Trachea (tissue), 1 donor: ENCODE results near the gene UCHL1.

DNA sequence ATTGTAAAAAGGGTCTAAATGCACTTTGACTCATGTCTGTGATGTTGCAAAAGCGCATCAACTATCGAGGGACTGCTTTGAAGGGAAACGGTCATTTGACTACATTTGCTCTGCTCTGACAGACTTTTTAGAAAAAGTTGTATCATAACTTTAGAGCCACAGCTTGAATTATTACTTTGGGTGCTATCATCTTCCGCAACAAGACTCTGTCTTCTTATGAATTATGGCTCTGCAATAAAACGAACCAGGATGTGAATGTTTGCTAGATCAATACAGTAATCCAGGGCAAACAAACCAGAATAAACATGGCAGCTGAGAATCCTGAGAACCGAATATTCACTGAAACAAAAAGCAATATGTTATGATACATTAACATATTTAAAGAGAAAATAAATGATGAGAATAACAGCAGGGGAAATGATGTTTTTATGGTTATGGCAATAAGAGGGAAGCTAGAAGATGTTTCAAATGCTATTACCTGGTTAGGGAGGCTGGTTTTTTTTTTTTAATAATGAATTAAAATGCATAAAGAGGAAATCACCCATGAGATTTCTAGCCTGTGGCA, 5.3 kb upstream of the RHOH start:
- PRO-cap, result unidirectional peak, minus-strand start at position 208 of the sequence

DNA sequence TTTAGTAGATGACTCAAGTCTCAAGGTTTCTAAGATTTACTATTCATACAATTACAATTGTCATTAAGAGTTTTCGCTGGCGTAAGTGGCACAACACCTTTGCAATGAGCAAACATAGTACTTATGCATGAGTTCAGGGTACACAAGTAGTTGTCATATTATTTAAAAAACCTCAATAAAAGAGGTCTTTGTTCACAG, 4.5 kb upstream of the RHOH start:
- PRO-cap, result no peak

- PRO-cap, result no peak
These were observed 1.1 kb downstream of the RHOH start for GRCh38 chr4:40197500-40198794.

- PRO-cap, result no peak
These were observed 3.4 kb downstream of the RHOH start for GRCh38 chr4:40199892-40200938.

GRCh38 chr4:40212398-40213208, 15.8 kb downstream of the RHOH start:
- PRO-cap, result no peak

GRCh38 chr4:40240939-40241421, 44.1 kb downstream of the RHOH start:
- PRO-cap, result no peak

GRCh38 chr4:40308900-40310087, 25.8 kb upstream of the CHRNA9 start:
- PRO-cap, result no peak

DNA sequence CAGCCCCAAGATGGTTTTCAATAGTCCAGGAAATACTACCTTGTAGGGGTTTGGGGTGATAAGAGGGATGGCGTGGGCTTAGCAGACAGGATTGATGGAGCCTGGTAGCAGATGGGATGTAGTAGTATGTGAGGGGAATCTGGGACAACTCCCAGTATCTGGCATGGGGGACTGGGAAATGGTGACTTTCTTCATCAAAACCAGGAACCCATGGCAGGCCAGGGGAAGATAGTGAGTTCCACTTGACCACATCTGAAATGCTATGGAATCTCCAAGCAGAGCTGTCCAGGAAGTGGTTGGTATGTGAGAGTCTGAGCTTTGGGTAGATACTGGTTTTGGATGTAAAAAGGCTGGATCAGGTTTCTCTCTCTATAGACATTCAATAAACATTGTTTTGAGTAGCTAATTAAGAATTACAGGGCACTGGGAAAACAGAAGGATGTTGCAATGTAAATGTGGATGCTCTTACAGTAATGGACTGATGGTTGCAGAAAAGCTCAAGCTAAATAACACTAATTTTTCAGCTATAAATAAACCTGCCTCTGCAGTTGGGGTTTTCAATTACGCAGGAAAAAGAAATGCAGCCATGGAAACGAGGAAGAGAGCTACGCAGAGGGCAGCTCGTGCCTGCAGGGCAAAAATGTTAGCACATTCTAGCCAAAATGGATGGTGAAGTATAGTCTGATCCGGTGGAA, 13.5 kb upstream of the CHRNA9 start:
- PRO-cap, result bidirectional peak, plus-strand start at position 587 of the sequence, minus-strand start at position 480 of the sequence

DNA sequence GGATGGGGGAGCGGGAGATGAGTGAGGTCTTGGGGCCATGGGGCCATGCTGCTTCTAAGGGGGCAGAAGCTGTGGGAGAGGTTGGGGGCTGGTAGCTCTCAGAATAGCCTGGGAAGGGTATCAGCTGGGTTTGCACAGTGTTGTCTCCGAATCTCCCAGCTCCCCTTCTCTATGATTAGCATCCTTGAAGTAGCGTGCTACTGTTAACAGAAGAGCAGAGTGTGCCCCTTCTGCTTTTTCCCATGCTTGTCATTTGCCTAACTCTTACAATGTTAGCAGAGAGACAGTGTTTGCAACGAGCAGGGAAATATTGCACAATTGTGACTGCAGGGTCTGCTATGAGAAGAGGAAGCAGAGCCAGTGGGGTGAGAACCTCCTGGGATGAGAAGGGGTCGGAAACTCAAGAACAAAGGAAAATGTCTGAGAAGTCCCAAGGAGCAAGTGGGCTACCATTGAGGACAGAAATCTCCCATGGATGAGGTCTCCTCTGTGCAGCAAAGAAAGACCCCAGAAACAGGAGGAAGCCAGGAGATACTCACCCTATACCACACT, 7.8 kb upstream of the CHRNA9 start:
- PRO-cap, result no peak

DNA sequence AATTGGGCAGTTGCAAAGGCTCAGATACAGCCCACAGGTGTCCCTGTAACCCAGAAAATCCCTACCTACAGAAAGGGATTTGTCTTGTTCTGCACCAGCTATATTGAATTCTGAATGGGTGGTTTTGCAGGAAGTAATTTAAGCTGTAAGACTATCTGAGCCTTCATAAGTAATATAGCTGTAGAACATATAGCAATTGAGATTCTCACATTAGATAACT, 34.6 kb downstream of the CHRNA9 start:
- PRO-cap, result no peak

DNA sequence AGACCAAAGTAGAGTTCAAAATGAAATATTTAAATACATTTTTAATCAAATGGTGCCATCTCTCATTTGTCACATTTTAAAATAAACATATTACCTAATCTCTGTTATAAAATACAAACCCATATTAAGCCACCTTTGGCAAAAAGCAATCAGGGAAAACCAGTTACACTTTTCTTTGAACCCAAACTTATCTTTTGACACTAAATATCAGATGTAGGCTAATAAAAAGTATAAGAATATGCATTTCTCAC, 139.4 kb downstream of the CHRNA9 start:
- PRO-cap, result no peak

DNA sequence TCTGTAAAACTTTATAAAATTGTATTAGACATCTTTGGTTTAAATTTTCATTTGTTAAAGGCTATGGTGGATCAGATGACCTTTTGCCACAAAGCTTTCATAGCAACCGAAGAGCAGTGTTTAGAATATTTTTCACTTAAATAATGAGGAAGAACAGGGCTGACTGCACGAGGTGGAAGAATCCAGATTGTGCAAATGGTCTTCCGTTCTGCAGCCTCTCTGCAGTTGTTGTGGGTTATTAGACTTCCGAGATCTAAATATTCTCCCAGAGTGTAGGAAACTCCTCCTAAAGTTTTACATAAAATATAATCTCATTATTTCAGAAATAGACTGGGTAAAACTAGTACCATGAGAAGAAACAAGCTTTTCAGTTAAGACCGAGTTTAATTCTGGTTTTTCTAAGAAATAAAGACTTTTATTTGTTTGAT, 55.7 kb downstream of the RBM47 start:
- PRO-cap, result no peak

DNA sequence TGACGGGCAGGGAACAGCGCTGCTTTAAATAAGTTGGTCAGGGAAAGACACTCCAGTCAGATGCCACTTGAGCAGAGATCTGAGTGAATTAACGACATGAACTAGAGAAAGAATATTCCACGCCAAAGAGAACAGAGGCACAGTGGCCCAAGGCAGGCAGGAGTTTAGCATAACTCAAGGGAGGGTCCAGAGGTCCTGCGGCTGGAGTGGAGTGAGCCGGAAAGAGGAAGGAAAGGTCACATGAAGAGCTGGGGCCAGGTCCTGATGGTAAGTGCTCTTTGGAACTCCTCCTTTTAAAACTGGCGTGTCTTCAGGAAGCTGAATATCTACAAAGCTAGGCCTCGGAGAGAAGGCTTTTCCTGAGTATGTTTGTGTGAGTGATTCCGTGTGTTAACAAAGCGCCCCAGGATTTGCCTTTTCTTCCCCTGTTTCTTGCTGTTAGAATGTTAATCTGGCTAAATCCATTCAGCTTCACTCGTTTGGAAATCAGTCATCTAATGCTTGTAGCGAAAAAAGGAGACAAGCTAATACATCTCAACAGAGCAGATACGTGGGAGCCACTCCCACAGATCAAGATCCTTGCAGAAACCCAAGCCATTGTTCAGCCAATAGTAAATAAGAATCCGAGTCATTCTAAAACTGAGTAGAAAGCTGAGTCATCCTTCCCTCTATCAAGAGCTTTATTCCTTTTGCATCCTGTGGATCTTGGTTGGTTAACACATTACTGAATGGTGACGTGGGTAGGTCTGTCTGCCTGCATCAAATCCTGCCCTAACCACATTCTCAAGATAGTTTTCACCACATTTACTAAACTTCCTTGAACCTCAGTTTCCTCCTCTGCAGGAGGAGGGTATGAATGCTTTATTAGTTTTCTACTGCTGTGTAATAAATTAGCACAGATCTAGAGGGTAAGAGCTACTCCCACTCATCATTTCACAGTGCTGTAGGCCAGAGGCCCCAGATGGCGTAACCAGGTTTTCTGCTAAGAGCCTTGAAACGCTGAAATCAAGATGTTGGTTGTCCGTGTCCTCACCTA, 43.1 kb upstream of the RBM47 start:
- PRO-cap, result no peak

DNA sequence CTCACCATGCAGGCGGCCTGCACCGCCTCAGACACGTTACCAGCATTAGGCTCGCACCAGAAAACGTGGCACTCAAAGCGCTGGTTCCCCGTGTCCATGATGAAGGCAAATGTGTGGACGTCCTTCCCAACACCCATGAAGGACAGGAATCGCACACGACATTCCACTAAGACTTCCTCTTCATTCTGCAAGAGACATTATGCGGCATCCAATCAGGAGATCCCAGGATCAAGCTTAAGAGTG, 72.0 kb downstream of the NSUN7 start:
- PRO-cap, result no peak

DNA sequence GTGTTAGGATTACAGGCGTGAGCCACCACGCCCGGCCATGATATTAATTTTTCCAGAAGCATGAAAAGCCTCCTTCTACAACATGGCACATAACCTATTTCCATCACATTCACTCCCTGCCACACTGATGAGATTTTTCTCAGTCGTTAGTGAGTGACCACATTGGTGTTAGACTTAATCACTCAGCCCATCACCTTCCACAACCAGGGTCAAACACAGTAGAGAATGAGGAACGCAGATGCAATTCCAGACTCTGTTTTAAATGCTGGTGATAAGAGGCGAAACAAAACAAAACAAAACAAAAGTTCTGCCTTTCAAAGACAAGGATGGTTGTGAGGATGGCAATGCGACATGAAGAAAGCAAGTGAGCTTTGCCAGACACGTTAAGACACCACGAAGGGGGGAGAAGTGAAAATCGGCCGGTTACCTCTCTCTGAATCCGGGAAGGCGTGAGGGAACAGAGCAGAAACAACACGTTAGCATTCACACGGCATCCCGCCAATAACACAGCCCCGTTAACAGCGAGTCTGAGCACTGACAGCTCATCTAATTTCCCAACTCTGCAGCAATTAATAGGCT, 92.3 kb downstream of the NSUN7 start:
- PRO-cap, result no peak

DNA sequence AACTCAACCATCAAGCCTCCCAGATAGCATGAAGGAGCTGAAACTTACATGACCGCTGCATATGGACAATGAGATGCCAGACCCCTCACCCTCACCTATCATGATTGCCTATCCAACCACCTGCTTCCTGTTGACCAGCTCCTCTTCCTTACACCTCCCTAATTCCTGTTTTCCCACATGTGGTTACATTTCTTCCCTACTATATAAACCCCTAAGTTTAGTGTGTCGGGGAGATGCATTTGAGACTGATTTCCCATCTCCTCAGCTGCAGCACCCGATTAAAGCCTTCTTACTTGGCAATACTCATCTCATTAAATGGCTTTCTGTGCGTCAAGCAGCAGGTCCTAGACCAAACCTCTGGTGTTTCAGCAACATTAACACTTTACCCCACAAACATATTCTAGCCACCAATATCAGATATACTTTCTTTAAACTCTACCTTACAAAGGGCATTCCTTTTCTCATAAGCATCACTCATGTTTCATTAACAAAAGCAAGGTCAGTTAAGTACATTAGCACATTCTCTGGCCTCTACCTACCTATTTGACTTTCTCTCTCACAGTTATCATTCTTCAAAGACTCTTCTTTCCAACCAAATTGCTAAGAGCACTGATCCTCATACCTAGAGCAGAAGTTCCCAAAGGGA, 217.2 kb downstream of the APBB2 start:
- PRO-cap, result no peak

DNA sequence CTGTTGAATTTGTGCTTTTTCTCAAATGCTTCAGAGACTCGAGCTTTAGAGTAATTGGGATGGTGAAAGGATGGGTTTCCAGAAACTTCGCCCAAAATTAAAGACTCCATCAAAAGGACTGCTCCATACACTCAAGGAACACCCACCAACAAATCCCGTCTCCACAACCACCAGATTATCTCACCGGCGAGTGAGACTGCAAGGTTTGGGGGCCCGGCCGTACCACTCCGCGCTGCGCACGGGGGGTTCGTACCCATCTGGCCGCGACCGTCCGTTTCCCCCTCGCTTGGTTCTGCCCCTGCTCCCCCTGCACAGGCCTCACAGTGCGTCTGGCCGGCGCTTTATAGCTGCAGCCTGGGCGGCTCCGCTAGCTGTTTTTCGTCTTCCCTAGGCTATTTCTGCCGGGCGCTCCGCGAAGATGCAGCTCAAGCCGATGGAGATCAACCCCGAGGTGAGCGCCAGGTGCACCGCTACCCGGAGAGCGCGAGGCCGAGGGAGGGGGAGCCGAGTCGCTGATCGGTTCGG, at the start of gene UCHL1:
TSS of gene UCHL1 (plus strand) at position 370 of the 525 bp plus-strand sequence.
- PRO-cap, result no peak

- PRO-cap, result no peak
These were observed 1.3 kb downstream of the UCHL1 start for GRCh38 chr4:41258028-41258502.

- PRO-cap, result no peak
These were observed 62.0 kb downstream of the UCHL1 start for GRCh38 chr4:41318757-41319197.

- PRO-cap, result no peak
These were observed 102.7 kb downstream of the UCHL1 start for GRCh38 chr4:41359428-41359755.